Placental epithelial cell (primary cell): ENCODE data around the gene SLC14A1.

- CAGE, long polyA plus RNA, result no peak
Observed at GRCh38 chr18:44707842-44708234, 27.1 kb downstream of the SETBP1 start.

DNA sequence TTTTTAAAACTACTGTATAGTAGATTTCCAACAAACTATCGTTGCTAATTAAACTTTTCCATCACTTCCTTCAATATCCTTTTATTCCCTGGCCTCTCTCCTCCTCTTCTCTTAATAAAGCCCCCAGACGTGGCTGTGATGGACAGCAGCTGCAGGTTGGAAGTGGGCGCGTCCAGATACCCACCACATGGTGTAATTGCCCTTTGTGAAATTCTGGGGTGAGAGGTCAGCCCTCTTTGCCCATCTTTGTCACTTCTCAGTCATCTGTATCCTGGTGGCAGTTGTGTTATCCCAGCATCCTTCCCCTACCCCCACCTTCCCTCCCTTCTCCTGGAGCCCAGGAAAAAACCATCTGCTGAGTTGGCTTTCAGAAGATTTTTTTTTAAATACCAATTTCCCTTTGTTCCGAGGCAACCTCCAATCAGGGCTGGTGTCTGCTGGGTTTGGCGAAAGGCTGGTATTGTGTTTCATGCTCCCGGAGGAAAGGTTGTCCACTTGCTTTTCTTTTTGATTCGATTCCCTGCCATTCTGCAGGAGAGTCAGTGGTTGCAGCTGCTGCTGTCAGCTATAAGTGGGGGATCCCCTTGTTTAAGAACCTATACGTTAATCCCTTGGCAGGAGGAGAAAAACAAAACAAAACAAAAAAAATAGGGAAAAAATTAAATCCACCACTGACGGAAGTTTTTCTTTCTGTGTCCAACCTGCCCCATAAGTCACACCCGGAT lies 35.2 kb downstream of the SETBP1 start:
- CAGE, long polyA plus RNA, result no peak

DNA sequence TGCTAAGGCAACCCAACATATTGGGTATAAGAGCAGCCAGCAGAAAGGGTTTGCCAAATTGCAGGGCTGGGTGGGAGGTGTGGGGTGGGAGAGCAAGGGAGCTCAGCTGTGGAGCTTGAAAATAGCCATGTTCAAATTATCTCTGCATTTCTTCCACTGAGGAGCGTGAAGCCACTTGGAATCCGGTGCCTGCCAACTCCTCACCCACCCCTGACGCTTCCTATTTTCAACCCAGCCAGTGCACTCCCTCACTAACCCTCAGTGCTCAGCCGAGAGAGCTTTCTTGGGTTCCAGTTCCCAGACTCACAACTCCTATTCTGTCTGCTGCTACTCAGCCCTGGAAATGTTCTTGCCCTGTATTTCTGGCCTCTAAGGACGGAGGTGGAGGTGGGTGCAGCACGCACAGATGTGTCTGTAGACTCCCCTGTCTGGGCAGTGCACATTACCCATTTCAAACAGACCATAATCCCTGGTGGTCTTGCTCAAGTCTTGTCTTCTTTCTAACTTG lies 61.0 kb downstream of the SETBP1 start:
- CAGE, long polyA plus RNA, result no peak

DNA sequence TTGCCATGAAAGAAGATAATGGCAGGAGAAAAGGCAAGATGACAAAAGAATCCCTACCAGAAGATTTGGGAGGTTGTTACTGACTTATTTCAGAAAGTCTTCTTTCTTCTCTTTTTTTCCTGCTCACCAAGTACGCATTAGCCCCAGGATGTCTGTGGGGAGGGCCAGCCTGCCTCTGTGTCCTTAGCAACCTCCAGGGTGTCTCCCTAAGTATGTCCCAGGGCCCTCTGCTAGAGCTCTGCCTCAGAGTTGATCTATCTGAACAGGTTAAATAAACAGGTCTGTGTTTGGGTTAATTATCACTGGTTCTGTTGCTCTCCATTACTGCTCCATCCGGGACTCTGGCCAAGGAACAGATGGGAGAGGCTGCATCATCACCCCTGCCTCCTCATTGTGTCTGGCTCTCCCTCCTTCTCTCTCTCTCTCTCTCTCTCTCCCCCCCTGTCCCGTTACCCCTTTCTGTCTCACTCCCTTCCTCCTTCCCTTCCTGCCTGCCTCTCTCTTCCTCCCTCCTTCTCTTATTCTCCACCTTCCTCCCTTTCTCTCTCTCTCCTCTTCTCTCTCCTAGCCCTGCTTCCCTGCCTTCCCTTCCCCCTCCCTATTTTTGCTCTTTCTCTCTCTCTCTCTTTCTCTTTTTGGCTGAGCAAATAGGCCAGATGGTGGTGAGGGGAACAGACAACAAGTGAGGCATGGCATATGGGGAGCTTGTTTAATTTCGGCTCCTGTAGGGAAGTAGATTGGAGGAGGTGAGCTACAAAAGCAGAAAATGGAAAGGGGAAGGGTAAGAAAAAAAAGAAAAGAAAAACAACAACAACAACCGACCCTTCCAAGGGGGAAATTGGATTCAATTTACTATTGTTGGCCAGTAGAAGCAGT lies 62.1 kb downstream of the SETBP1 start:
- CAGE, long polyA plus RNA, result no peak

DNA sequence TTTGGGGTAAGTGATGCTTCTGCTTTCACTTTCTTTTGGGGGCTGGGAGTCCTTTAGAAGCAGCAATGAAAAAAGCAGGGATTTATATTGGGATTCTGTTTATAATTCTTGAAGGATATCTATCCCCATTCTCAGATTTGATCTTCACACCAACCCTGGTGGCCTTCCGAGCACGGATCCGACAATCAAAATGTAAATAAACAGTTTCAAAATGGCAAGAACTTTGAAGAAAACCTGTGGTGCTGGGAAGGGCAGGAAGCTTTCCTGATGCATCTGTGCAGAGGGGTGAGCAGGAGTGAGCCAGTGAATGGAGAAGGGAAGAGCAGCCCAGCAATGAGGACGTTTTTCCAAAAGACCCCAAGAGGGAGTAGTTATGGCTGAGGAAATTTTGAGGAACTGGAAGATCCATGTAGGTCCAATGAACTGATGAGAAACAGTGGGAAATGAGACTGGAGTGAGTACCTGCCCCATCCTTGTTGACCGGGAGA lies 119.6 kb downstream of the SETBP1 start:
- CAGE, long polyA plus RNA, result no peak

DNA sequence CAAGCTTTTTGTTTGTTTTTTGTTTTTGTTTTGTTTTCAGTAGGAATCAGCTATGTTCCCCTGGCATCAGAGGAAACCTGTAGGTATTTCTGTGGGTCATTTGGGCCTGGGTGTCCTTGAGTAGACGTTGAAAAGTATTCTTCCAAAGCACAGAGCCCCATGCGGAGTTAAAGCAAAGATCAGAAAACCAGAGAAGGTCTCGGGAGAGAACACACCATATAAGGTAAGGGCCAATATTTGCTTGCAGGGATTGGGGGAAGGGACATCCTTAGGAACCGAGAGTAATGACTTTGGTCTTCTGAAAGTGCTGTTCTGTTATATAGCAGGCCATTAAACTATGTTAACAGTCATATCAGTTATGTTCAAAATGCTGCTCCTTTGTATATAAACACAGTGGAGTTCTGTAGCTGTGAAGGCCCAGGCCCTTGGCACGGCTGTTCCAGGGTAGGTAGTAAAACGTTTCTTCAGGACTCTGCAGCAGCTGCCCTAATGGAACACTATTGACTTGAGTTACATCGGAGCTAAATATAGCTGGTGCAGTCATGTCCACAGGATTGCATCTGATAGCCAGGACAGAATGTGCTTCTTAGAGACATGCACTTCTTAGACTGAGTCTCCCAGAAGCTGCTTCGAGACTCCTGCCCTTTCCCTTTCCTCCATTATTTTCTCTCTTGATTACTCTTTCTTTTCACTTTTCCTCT lies 122.3 kb downstream of the SETBP1 start:
- CAGE, long polyA plus RNA, result no peak

GRCh38 chr18:44839164-44839976 lies 158.7 kb downstream of the SETBP1 start:
- CAGE, long polyA plus RNA, result no peak

GRCh38 chr18:45066749-45067382 lies 386.2 kb downstream of the SETBP1 start:
- CAGE, long polyA plus RNA, result no peak

- CAGE, long polyA plus RNA, result no peak
Observed at GRCh38 chr18:45324777-45325105, 290.5 kb upstream of the SLC14A2 start.

- CAGE, long polyA plus RNA, result no peak
Observed at GRCh38 chr18:45723975-45724326, at the start of gene SLC14A1. Gene SLC14A1 (plus strand): TSS chr18:45724181.

GRCh38 chr18:45836179-45836568 lies 10.7 kb downstream of the SIGLEC15 start:
- CAGE, long polyA plus RNA, result no peak

GRCh38 chr18:45896536-45897007 lies 70.6 kb downstream of the EPG5 start:
- CAGE, long polyA plus RNA, result no peak

- CAGE, long polyA plus RNA, result no peak
Observed at GRCh38 chr18:46070767-46071642, 1.1 kb downstream of the PSTPIP2 start.

DNA sequence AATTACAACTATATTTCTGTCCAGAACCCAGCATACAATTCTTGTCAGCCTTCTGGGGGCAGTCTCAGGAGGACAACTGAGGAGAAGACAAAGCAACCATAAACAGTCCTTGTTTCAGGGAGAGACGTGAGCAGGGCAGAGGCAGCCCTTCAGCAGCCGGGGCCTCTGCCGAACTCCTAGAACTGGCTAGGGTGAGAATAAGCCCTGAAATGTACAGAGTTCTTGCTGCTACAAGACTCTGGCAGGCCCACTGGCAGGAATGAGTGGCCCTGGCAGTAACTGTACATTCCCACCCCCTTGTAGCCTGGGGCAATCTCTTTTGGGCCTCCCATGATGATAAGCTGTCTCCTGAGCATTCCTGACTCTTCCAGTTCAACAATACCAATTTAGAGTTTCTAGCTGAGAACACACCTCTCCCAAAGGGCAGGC lies 15.4 kb upstream of the C18orf25 start:
- CAGE, long polyA plus RNA, result no peak

DNA sequence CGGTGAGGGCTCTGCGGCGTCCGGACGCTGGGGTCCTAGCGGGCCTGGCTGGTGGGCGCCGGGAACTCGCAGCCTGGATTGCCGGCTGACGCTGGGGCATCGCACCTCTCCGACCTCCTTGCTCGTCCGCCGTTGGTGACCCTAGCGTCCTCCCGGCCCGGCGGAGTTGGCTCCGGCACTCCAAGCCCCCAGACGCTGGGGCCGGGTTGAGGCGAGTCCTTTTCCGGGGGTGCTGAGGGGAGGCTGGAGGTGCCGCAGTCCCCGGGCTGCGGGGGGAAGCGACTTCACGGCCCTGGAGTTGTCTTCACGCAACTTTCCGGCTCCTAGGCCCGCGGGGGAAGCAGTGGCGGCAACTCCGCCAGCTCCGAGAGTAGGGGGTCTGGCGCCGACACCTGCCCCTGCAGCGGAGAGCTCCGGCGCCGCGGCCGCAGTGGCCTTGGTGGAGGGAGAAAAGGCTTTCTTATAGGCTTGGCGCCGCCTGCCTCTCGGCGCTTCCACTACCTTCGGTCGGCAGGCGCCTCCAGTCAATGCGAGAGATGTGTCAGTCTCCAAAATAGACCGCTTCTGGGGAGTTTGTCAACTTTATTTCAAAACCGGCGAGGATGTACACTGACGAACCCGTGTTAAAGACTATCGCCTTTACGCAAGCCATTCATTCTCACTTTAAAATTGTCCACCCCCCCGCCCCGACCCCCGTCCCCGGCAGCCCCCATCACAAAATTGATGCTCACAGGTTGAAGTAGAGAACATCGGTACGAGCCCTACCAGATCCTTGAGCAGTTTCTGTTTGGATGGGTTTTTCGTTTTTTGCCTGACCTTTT lies 813 bp downstream of the C18orf25 start:
- CAGE, long polyA plus RNA, result no peak

- CAGE, long polyA plus RNA, result no peak
Observed at GRCh38 chr18:46814593-46815122, 57.8 kb upstream of the ST8SIA5 start.

GRCh38 chr18:48106773-48107400 lies 176.4 kb upstream of the SMAD2 start:
- CAGE, long polyA plus RNA, result no peak

- CAGE, long polyA plus RNA, result no peak
Observed at GRCh38 chr18:48167810-48168257, 237.4 kb upstream of the SMAD2 start.

DNA sequence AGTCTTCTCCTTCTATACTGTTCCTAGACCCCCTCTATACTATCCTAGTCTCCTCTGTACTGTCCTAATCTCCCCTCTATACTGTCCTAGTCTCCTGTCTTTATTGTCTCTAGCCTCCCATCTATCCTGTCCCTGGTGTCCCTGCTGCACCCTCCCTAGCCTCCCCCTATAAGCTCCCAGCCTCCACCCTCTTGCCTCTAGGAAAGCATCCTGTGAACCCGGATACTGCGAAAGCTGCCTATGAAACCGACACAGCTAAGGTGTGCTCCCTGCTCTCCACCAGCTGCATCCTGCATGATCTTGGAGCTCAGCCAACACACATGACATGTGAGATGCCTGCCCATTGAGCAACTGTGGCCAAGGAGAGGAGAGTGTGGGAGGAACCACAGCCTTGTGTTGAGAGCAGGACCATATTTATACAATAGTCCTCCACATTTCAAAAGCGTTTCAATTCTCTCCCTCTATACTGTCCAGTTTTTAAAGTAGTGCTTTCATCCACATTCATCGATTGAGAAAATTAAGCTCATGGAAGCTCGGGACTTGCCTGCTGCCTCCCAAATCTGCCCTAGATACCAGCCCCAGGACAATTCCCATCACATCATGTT lies 187.0 kb downstream of the ZBTB7C start:
- CAGE, long polyA plus RNA, result no peak

- CAGE, long polyA plus RNA, result no peak
Observed at GRCh38 chr18:48408739-48409047, 490 bp downstream of the ZBTB7C start.